ENCODE data around the genes TRUB1 and HSPA12A.

DNA sequence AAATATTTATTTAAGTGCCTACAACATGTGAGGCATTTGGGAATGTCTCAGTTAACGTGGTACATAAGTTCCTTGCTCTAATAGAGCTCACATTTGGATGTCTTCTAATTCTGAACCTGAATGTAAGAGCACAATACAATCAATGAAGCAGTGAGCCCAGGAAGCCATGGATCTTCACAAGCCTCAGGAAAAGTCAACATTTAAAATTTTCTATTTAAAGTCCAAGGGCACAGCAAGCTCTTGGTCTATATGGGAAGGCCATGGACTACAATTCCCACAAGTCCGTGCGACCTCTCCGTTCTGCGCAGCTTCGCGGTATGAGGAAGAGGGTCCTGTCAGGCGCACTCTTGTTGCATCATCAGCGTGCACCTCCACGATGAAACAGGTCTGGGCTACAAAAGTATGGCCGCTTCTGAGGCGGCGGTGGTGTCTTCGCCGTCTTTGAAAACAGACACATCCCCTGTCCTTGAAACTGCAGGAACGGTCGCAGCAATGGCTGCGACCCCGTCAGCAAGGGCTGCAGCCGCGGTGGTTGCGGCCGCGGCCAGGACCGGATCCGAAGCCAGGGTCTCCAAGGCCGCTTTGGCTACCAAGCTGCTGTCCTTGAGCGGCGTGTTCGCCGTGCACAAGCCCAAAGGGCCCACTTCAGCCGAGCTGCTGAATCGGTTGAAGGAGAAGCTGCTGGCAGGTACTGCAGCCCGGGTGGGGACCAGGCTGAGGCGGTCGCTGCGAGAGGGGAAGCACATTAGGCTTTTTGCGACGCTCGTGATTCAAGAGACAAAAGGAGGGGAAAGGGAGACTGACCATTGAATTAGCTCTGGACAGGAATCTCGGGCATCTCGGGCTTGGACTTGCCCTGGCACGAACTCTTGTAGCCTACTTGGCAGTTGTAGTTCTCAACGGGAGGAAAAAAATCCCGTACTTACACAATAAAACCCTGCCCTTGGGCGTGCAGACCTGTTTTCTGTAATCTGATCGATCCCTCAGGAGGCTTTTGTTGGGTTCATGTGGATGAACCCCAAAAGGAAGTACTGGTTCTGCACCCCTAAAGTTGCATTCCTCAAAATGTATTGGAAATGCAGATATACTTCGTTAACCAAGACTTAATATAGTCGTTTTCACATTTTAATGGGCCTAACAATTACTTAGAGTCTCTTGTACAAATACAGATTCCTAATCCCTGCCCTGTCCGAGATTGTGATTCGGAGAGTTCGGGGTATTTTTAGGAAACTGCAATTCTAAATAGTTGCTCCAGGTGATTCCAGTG, at the start of gene TRUB1:
TSS of gene TRUB1 (plus strand) at position 344 of the 1,267 bp plus-strand sequence.
- RRBS, result no CpG with 5 or more reads among the region's 52 CpGs

DNA sequence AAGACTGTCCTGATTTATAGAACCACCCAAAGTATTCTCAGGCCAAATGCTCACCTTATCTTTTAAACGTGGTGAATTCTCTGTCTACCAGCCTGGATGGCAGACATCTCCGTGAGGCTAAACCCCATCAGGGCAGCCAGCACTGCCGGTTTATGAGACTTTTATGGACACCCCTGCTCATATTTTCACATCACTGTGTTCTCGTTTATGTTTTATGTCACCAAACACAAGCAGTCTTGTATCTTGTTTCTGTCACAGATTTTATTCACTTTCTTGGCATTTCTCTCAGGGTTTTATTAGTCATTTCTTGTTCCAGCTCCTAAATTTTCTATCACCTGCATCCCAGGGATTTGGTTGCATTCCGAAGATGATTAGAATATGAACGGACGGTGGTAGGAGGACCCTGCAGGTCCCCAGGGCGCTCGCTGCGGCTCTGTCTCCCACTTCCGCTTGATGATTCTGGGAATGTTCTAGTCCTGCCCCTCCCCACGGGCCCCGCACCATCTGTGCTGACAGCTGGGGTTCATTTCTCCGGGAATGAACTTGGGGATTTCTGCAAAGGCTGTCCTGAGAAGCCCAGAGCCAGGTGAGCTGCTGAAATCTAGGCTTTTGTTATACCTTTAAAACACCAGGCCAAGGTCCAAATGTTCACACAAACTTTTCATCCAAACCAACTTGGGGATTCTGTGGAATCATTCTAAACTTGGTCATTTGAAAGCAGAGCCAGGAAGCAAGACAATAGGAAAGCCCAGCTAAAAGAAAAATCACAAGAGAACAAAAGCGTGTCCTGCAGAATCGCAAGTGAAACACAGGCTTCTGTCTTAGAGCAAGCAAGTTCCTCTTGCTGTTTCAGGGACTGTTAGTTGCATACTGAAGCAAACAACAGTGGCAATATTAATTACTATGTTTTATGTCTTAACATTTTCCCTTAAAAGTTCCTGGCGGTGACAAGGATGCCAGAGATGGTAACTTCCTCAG, 217.5 kb downstream of the GFRA1 start:
- RRBS, result no CpG with 5 or more reads among the region's 17 CpGs

- RRBS, result no CpG with 5 or more reads among the region's 22 CpGs
Observed at GRCh38 chr10:116274045-116274377, 1.0 kb upstream of the GFRA1 start.

DNA sequence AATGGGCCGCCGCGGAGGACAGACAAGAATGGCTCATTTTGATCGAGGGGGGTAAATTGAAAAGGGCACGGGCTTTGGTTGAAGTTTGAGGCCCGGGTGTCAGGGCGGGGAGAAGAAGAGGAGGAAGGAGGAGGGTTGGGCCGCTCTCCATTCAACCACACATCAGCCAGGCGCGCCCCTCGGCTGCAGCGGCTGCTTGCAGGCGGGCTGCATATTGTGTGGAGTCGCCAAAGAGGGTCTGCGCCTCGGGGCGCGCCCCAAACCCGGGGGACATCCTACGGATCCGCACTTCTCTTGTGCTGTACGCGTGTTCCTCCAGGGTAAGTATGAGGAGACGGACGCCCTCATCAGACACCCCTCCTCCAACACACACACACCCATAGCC, 1.4 kb upstream of the GFRA1 start:
- RRBS, result no CpG with 5 or more reads among the region's 25 CpGs

DNA sequence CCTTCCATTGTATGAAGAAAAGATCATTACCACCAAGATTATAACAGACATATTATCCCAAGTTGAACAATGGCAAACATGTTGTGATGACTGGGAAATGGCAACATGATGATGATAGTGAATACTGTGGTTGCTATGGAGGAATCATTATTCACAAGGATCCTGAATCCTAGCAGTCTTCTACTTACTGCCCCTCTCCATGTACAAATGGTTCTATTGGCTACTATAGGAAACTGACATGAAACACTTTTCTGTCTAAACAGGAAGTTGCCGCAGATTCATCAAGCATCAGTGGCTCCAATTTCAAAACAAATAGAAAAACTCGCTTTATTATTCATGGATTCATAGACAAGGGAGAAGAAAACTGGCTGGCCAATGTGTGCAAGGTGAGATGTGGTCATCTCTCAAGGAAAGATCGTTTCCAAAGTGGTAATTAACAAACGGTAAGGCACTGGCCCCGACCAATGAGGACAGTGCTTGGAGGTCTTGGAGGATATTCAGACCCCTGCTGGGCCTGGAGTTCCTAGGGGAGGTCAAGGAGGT, 2.4 kb downstream of the PNLIP start:
- RRBS, result no CpG with 5 or more reads among the region's 5 CpGs

GRCh38 chr10:116742388-116743565, at the start of gene HSPA12A:
HSPA12A (minus strand) TSS chr10:116742566.
- RRBS, result 2% methylated on average over 68 of the region's 124 CpGs

- RRBS, result no CpG with 5 or more reads among the region's 31 CpGs
Observed at GRCh38 chr10:116787836-116788441, 45.6 kb upstream of the HSPA12A start.

- RRBS, result 2% methylated on average over 40 of the region's 71 CpGs
Observed at GRCh38 chr10:117136751-117137490, 1.1 kb downstream of the VAX1 start.

DNA sequence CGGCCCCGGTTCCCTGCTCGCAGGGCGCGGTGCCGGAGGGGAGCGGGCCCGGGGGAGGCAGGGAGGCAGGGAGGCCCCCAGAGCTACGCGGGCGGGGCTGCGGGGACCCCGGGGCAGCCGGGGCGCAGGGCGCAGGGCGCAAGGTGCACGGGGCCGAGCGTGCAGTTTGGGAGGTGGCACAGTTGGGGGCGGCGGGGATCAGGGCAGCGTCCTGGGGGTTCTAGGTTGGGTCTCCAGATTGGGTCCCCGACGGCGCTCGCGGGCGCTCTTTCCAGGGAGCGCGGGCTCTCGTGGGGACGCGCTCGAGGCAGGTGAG, 271 bp downstream of the SLC18A2 start:
- RRBS, result 2% methylated on average over 8 of the region's 35 CpGs

DNA sequence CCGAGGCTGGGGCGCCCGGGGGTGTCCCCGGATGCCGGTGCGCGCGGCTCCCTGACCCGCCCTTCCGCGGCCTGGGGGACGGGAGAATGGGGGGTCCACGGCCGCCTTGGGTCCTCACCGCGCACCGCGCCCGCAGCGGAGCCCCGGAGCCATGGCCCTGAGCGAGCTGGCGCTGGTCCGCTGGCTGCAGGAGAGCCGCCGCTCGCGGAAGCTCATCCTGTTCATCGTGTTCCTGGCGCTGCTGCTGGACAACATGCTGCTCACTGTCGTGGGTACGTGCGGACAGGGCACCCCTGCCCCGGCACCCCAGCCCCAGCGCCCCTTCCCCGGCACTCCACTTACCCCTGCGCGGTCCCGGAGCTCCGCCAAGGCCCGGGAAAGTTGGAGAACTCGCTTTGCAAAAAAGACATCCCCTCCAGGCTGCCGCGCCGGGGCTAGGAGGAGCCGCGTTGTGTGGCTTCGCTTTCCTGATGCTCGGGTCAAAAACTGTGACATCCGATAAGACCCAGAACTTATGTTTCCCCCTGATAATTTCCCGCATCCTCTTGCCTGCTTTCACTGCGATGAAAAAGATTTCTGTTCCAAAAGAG, 724 bp downstream of the SLC18A2 start:
- RRBS, result 5% methylated on average over 19 of the region's 52 CpGs

DNA sequence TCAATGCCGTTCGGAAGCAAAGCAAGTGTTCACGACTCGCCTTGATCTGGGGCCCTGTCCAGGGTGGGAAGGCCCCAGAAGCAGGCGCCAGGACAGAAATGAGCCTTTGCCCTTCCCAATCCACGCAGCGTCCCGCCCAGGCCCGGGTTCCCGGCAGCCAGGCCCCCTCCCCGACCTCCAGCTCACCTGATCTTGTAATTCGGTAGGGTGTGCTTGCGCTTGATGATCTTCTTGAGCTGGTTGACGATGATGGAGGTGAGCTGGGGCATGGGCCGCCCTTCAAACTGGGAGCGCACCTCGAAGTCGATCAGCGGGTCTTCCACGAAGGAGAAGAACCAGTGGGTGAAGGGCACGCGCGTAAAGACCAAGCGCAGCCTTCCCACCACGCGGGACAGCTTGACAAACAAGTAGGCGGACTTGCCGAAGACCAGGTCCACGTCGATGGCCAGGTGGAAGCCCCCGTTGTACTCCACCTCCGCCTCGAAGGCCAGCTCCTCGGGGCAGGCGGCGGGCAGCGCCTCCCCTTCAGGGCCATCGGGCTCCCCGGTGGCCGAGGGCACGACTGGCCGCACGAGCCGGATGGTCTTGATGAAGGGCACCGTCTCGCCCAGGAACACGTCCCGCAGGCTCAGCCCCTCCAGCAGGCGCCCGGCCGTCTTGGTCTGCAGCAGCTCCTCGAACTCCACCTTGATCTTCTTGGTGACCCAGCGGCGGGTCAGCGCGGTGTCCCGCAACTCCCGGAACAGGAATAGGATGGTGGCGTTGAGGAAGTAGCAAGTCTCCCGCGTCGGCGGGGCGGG, 870 bp downstream of the PDZD8 start:
- RRBS, result 1% methylated on average over 16 of the region's 64 CpGs

- RRBS, result no CpG with 5 or more reads among the region's 12 CpGs
Observed at GRCh38 chr10:117442956-117443490, 67.8 kb upstream of the PDZD8 start.

- RRBS, result no CpG with 5 or more reads among the region's 15 CpGs
Observed at GRCh38 chr10:117533403-117533867, 9.1 kb upstream of the EMX2 start.

- RRBS, result 2% methylated on average over 12 of the region's 50 CpGs
Observed at GRCh38 chr10:117537369-117538002, 5.1 kb upstream of the EMX2 start.

GRCh38 chr10:117540084-117540730, 2.3 kb upstream of the EMX2 start:
- RRBS, result no CpG with 5 or more reads among the region's 1 CpG

DNA sequence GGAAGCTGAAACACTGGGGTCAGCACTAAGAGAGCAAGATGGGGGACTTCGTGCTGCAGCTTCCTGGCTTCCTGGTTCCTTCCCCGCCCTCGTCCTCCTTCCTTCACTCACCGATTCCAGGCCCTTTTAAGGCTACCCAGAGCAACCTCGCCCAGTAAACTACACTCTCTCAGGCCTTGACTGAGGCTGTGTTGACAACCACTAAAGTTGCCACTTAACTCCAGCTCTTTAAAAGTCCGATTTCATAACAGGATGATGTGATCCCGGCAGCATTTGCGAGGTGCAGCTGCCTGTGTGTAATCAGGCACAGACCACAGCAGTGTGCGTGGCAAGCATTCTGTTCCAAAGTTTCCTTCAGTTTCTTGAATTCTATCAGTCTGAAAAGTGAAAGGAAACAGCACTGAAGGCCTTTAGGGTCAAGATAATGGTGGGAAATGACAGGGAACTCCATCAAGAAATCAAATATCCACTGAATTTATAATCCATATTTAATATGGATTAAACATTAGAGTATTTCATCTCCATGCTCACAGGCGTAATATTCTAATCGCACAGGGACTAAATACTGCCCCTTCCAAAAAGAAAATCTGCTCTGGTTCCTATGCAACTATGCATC, 110.5 kb downstream of the RAB11FIP2 start:
- RRBS, result no CpG with 5 or more reads among the region's 11 CpGs

GRCh38 chr10:118045557-118046533, 896 bp downstream of the RAB11FIP2 start:
- RRBS, result no CpG with 5 or more reads among the region's 31 CpGs

GRCh38 chr10:118269494-118269976, 72.6 kb downstream of the FAM204A start:
- RRBS, result no CpG with 5 or more reads among the region's 8 CpGs

DNA sequence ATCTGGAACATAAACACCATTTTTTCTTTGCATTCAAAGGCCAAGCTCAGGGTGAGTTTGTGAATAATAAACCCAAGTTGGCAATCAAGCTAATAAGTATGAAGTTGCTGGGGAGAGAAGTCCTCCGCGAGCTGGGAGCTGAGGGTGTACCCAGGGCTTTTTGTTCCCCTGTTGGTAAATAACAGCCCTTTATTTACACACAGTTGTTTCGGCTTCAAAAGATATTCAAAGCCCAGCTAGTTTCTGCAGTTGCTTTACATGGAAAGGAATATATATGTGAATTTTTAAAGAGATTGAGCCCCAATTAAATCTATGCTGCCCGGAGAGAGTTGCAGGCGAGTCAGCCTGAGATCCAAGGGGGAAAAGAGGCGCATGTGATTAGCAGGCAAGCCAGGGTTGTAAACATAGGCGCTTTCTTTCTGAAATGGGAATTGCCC, 70.3 kb downstream of the FAM204A start:
- RRBS, result no CpG with 5 or more reads among the region's 7 CpGs

All from iris pigment epithelial cell (primary cell).